GM19240 (cell line): ENCODE measurements around the gene CCDC160.

DNA sequence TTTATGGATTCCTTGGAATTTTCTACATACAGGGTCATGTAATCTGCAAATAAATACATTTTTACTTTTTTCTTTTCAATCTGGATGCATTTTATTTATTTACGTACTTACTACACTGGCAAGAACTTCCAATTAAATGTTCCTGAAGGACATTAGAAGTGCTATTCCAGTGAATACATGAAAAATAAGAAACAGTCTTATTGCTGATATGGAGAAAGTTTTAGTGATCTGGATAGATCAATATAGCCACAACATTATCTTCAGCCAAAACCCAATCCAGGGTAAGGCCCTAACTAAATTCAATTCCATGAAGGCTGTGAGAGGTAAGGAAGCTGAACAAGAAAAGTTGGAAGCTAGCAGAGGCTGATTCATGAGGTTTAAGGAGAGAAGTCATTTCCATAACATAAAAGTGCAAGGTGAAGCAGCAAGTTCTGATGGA is 62.0 kb upstream of the RAP2C start:
- RRBS, result no CpG with 5 or more reads among the region's 1 CpG

DNA sequence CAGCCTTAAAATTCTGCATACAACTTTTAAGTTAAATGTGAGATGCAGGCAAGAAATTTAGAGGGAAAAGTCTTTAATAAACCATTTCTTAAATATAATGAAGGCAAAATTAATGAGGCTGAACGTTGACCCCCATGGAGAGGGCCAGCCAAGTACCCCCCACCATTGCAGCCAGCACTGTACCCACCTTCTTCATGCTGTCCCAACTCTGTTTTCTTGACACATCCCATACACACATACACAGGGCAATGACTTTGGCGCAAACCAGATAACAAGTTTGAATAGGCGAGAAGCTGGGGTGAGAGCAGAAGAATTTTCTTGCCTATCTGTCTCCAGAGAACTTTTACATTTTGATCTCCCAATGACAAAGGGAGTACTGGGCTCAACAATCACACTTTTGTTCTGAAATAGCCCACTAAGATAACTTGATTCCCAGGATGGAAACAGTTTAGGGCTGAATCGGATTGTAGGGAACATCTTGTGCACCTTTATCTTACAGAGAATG is 77.8 kb downstream of the MBNL3 start:
- RRBS, result no CpG with 5 or more reads among the region's 4 CpGs

GRCh38 chrX:132956944-132957666 is 1.3 kb downstream of the HS6ST2 start:
- RRBS, result 41% methylated on average over 21 of the region's 68 CpGs

GRCh38 chrX:134026397-134027246 is 41.2 kb upstream of the GPC3 start:
- RRBS, result no CpG with 5 or more reads among the region's 18 CpGs

DNA sequence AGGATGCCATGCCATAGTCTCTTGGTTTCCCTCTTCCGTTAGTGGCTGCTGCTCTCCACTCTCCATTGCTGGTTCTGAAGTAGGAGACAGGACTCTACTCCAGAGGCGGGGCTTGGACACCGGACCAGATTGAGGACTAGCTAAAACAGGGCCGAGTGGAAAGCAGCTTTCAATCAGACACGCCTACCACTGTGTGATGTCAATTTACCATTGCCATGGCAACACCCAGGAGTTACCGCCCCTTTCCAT is 88.7 kb upstream of the CCDC160 start:
- RRBS, result no CpG with 5 or more reads among the region's 6 CpGs

- RRBS, result 31% methylated on average over 23 of the region's 62 CpGs
Observed at GRCh38 chrX:134171528-134172331, 65.3 kb upstream of the CCDC160 start.

DNA sequence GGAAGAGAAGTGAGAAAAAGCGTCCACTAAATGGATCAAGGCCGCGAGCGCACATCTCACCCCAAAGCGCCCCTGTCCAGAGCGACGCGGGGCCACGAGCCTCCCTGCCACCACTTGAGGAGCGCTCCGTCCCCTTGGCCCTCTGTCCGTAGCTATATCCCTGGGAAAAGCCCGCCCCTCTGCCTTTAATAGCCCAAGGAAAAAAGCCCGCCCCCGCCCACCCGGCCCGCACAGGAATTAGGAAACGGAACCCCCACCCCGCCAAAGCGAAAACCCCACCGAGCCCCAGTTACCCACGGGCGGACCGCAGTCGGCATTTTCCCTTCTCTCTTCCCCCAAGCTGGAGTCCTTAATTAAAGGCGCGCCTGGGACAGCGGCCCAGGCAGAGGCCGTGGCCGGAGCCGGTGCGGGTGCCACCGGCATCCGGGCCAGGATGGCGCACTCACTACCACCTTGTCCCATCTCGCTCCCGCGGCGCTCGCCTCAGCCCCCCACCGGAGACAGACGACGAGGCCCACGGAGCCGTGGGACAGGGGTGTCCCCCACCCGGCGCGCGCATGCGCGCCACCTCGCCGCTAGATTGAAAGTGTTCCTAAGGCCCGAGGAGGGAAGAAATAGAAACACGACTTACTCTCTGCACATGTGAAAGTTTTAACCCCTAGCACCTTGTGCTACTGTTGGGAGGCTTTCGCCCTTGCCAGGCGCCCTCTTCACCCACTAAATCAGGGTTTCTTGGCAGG is 64.5 kb upstream of the CCDC160 start:
- RRBS, result 39% methylated on average over 13 of the region's 57 CpGs

DNA sequence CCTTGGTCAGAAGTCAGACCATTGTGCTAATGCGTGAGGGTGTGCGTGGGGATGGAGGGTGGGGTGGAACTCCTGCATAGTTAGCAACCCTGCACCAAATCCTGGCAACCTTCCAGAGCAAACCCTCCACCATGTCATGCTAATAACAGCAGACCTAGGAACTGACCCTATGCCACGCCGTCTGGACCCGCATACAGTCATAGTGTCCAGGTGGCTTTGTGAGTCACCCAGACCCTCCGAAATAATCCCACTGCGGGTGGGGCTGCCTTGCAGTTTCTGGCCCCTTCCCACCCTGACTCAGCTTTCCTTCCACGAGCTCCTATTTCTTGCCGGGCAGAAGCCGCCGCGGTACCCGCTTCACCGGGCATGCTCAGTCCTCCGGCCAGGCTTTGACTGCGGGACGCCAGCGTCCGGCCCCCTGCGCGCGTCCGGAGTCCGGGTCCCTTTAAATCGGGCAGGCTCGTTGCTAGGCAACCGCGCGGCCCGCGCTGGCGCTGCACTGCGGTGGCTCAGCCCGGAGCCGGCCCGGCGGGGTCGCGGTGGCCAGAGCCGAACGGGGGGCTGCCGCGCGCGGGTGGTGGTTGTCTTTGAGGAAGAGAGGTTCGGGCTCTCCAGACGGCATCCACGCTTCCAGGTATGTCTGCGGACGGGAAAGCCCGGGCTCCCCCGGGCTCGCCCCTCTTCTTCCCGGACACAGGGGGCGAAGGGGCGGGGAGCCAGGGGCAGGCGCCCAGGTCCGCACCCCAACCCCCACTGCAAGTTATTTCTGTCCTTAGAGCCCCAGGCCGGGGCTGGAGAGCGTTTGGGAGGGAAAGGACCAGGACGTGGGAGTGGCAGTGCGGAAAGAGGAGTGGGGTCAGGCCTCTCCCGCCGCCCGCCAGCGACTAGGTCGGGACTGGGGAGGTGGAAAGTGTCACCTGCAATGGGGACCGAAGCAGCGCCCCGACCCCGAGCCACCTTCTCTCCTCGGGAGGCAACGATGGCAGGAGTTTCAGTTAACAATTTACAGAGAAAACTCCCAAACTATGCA is at the start of gene CCDC160:
Gene CCDC160 (plus strand): TSS at position 473 of the 1,030 bp plus-strand sequence.
- RRBS, result 35% methylated on average over 11 of the region's 73 CpGs

GRCh38 chrX:134369378-134370003 is 3.6 kb upstream of the PHF6 start:
- RRBS, result no CpG with 5 or more reads among the region's 3 CpGs

- RRBS, result 87% methylated on average over 15 of the region's 46 CpGs
Observed at GRCh38 chrX:134546080-134546812, 86.3 kb downstream of the HPRT1 start.

DNA sequence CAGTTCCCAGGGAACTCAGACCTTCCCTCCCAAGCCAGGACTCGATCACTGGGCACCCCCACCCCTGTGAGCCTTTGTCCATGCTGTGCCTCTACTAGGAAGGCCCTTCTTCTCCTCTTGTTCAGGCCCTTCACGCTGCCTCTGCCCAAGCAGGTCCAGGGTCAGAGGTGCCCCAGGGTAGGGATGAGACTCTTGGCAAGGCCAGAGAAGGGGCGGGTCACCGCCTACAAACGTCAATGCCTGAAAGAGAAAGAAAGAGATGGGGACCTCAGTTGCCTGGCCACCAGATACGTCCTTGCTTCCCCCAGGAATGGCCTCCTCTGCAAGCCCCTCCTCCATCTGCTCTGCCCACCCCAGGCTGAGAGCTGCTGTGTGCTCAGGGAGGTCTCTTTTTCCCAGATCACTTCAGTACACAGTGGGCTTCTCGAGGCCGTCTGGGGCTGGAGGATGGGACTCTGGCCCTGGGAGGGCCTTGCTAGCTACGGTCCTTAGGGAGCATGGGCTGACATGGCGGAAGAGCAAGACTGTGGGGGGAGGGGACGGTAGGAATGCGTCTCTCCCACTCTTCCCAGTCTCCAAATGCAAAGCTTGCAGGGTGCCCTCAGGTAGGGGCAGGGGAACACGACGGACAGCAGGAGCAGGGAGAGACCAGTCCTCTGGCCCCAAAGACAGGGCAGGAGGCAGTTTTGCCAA is 1.5 kb downstream of the SMIM10L2B start:
- RRBS, result no CpG with 5 or more reads among the region's 14 CpGs

- RRBS, result no CpG with 5 or more reads among the region's 7 CpGs
Observed at GRCh38 chrX:135579605-135580293, 59.3 kb downstream of the INTS6L start.

GRCh38 chrX:135740948-135741253 is 27.1 kb downstream of the CT45A3 start:
- RRBS, result no CpG with 5 or more reads among the region's 14 CpGs

DNA sequence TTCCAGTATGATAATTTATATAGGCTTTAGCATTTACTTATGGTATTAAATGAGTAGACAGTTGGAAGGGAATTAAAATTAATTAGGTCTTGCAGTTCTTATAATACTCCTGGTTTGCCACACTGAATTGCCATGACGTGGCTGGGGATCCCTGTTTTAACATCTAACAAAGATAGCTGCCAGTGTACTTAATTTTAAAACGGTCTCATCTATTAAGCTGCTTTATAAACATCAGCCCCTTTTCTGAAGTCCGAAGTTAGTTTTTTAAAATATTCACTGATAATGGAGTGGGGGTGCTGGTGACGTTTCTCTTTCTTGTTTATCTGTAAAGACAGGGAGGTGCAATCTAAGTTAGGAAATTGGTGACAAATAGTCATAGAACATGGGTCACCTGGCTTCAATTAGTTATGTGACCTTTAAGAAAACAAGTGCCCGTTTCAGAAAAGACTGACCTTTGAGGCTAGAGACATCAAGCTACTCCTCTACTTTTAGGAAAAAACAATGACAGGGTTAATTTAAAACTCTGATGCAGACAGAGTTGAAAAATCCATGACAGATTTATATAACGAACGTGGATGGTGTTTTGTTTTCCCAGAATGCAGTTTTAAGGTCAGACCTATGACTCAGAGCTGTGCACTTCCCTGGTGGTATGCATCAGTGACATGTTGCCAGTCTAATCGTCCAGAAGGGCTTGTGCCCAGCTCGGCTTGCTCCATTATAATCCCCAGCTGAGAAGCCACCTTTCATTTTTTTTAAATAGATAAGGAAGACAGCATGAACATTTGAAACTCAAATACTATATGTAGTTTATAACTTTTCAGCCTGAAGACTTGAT is 11.4 kb upstream of the FHL1 start:
- RRBS, result no CpG with 5 or more reads among the region's 9 CpGs

DNA sequence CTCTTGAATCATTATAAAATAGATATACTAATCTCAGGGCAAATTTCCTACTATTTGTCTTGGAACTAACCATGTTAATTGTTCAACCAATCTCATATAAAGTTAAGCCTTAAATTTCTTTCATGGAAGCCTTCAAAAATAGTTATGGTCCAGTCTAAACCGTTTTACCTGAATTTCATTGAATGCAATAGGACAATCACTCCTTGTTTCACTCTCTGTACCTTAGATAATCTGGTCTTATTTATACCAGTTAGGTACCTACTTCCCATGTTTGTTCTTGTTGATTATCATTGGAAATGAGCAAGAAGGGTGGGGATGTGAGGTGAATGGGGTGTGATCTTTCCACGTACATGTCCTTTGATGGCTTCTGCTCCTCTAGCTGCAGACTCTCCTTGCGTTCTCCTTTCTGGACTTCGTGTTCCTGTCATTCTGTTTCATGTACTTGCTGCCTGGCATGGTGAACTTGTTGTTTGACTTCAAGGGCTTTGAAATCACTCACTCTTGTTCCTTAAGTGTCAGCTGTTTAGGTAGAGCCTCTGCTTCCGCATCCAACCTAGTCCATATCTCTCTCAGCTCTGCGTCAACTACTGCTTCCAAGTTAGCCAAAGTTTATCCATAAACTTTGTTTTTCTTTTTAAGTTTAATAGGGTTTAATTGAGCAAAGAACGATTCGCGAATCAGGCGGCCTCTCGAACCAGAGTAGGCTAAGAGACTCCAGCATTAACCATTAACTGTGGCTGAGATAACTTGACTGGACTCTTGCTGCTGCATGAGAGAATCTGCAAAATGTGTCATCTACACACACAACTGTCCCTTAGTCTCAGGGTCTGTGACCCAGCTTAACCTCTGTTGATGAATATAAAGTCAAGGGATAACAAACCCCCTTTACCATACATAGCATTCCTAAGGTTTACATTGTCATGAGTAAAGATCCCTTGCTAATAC is 6.8 kb upstream of the FHL1 start:
- RRBS, result no CpG with 5 or more reads among the region's 11 CpGs

GRCh38 chrX:136198813-136199873 is 2.3 kb downstream of the FHL1 start:
- RRBS, result no CpG with 5 or more reads among the region's 11 CpGs

GRCh38 chrX:136496310-136496682 is 1.1 kb upstream of the HTATSF1 start:
- RRBS, result no CpG with 5 or more reads among the region's 10 CpGs

- RRBS, result no CpG with 5 or more reads among the region's 2 CpGs
Observed at GRCh38 chrX:136586354-136586512, 54.2 kb downstream of the VGLL1 start.

- RRBS, result no CpG with 5 or more reads among the region's 2 CpGs
Observed at GRCh38 chrX:136586513-136586835, 54.5 kb downstream of the VGLL1 start.